ENCODE measurements around the genes ING4, CDCA3, SPSB2 and C1S.

DNA sequence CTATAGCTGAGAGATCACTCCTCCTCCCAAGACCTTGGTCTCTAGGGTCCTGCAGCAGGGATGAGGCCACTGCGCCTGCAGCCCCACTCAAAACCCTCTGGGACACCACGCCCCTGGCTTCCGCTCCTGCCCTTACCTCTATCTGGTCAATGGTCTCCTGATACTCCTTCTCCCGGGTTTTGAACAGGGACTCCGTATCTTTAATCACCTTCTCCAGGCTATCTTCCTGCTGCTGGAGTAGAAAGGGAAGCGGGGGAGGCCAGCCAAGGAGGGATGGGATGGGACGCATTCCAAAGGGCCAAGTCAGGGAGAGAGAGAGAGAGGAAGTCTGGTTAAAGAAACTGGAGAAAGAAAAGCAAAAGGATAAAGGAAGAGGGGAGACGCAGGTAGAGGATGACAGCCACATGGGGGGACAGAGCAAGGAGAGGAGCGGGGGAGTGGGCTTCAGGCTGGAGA lies 7.9 kb downstream of the IFFO1 start:
- PRO-cap, result no peak

DNA sequence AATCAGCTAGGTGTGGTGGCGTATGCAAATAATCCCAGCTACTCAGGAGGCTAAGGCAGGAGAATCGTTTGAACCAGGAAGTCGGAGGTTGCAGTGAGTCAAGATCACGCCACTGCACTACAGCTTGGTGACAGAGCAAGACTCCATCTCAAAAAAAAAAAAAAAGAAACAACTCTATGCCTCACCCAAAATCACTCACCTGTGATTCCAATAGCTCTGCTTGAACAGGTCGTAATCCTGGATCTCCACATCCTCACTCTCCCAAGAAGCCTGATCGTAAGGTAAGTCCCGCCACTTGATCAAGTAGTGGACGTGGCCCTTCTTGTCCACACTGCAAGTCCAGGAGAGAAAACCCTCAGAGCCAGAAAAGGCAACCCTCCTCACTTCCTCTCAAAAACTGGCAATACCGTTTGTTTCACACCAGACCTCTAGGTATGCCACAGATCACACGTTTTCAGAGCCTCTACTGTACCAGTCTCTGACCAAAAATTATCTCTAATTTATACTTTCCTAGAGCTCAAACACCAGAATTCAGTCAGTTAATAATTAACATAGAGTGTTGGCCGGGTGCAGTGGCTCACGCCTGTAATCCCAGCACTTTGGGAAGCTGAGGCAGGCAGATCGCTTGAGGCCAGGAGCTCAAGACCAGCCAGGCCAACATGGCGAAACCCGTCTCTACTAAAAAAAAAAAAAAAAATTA lies 11.2 kb downstream of the CHD4 start:
- PRO-cap, result no peak

- PRO-cap, result no peak
These were observed 5.3 kb downstream of the CHD4 start for GRCh38 chr12:6601860-6602287.

DNA sequence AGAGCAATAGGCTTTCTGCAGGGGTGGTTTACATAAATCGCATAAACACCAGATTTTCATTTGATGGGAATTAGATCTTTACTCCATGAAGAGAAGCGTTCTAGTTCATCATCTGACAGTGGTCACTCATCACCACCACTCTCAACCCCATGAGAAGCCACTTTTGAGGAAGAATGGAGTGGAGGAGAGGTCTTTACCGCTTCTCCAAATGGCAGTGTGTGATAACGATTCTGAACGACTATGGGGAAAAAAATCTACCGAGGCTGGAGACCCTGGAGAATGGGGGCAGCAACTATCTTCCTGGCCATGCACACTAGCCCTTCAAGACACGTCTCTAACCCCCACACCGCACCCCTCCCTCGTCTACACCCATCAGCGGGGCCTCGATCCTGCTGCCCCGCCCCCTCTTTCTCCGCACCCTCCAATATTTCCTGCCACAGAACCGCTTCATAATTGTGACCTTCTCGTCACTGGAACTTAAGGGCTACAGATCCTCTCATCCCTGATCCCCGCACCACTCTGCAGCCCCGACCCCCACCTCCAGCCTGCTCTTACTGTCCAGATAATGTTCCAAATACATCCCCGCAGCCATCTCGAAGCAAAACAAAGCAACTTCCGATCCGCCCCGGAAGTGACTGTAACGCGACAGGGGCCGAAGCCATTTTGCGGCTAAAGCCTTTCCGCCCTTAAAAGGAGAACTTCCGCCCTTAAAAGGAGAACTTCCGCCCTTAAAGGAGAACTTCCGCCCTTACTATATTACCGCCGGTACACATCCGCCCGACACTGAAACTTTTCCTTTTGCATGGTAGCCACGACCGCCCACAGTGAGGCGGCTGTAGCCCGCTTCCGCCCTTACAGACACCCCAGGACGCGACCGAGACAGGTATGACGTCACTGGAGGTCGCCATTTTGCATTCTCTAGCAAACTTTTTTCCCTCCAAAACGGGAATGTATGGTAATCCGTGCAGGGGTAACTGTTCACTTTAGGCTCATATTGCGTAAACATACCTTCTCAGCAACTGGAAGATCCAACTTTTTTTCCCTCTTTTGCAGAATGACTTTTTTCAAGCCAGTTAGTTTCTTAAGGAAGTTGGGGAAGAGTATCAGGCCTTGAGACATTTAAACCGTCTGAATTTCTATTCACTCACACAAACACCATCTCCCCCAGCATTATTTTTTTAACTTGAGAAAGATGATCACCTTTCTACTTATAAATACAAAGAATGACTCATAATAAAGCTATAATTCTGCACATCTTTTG lies at the start of gene ING4:
ING4 (minus strand) TSS at position 610 of the 1,261 bp plus-strand sequence.
- PRO-cap, result bidirectional peak, plus-strand start at position 886 of the sequence, minus-strand start at position 605 of the sequence

- PRO-cap, result no peak
These were observed 1.2 kb downstream of the ZNF384 start for GRCh38 chr12:6688041-6688389.

GRCh38 chr12:6771071-6771993 lies 988 bp upstream of the LAG3 start:
- PRO-cap, result no peak

GRCh38 chr12:6773450-6774527 lies 1.5 kb downstream of the LAG3 start:
- PRO-cap, result no peak

GRCh38 chr12:6779523-6780205 lies 7.3 kb downstream of the LAG3 start:
- PRO-cap, result no peak

DNA sequence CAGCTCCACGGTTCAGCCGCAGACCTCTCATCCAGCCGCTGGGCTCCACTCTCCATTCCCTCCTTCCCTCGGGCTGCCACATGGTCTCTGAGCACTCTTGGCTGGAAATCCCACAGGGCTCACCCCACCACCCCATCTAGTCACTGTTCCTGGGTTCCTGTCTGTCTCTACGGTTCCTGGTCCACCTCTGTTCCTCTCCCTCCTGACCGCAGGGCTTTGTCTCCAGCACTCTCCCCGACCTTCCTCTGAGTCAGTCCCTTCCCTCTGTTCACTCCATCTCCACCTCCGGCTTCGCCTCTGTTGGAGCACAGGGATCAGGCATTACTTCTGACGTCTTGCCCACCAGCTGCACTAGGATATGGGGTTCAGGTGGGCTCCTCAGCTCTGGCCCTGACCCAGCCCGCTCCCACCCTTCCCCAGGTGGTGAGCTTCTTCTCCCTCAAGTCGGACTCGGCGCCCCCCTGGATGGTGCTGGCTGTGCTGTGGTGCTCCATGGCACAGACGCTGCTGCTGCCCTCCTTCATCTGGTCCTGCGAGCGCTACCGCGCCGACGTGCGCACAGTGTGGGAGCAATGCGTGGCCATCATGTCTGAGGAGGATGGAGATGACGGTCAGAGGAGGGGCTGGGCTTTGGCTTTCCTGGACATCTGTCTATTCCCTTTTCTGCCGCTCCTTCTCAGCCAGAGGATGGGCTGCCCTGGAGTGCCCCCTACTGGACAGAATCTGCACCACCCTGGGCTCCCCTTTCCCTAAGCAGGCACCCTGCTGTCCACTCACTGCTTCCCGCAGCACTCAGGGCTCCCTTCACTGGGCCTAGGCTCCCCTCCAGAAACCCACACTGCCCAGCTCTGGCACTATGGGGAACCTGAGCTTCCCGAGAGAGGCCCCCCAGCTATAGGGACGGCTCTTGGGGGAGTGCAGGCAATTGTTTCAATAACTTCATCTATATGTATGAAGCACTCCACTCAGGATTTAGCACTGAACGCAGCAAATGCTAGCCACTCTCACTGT lies 2.8 kb upstream of the P3H3 start:
- PRO-cap, result no peak

DNA sequence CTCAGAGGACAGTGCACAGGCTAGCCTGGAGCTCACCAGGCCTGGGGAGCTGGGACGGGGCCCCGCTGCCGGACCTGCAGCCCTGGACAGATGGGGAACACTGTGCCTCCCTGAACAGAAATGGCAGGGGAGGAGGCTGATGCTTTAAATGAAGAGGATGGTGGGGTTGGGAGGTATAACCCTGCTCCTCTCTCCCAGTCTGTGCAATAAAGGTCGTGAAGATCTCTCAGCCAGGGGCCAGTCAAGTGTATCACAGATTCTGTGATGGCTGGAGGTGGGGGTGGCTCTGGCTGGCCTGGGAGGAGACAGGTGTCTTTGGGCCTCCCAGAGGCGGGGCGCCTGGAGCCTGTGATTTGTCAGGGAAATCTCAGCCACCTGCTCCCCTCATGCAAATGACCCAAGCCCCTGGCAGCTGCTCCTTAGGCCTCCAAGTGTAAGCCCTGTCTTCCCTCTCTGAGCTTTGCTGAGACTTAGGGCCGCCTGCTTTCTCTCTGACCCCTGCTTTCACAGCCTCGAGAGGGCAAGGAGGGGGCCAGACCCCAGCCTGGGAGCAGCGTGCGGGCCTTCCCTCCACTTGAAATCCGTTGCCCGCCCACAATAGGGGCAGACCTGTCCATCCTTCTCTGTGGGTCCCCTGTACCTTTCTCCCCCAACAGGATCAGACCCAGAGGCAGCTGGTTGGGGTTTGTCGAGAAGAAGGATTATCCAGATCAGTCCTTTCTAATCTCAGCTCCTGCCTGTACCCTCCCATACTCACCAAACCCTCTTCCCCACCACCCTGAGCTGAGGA lies 911 bp upstream of the GNB3 start:
- PRO-cap, result no peak

GRCh38 chr12:6851191-6851808 lies at the start of gene CDCA3:
Gene CDCA3, minus strand, starts transcription at chr12:6851286.
- PRO-cap, result bidirectional peak, plus-strand start at chr12:6851495, minus-strand start at chr12:6851271

GRCh38 chr12:6852258-6852933 lies 446 bp downstream of the USP5 start:
- PRO-cap, result bidirectional peak, plus-strand start at chr12:6852663, minus-strand start at chr12:6852360; unidirectional peak, plus-strand start at chr12:6852829; bidirectional peak, plus-strand start at chr12:6852985, minus-strand start at chr12:6852907

DNA sequence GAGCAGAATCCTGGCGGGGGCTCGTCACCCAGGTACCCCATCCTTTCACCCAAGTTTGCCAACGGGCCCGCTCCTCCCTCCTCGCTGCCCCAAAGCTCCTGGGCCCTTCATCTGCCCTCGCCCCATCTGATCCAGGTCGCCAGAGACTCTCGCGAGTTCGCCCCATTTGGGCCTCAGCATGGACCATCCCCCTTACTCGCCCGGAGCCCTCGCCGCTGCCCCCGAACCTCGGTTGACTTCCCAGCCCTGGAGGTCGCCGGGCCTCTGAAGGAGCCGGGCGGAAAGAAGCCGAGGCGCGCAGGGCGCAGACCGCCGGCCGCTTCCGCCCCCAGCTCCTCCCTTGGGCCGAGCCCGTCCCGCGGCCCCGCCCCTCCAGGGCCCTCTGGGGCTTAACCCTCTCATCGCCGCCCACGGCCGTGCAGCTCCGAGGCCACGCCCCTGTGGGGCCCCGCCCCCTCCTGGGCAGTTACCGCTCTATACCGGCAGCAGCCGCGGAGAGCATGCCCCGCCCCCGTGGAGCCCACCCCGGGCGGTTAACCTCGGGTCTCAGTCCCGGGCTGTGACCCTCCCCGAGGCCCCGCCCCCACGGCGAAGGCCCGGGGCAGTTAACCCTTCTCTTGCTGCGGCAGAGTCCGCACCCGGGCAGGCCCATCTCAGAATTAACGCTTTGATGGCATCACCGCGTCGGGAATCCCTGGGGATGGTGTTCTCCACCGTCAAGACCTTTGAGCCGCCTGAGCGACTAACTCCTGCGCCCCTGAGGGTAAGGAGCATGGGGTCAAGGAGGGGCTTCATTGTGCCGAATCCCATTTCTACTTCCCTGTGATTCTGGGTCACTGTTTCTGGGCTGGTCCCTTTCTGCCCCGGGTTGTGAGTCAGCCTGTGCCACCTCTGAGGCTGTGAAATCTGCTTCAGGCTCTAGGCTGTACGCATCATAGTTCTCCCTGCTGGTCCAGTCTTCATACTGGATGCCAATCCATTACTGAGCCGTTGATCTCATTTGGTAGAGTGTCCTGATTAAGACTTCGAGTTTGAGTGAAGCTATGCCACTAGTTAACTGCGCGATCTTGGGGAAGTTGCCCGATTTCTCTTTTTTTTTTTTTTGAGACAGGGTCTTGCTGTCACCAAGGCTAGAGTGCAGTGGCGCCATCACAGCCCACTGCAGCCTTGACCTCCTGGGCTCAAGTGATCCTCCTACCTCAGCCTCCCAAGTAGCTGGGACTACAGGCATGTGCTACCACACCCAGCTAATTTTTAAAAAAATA lies at the start of gene SPSB2:
SPSB2 (minus strand) TSS at position 285 of the 1,265 bp plus-strand sequence.
- PRO-cap, result bidirectional peak, plus-strand start at position 441 of the sequence, minus-strand start at position 339 of the sequence; bidirectional peak, plus-strand start at position 902 of the sequence, minus-strand start at position 908 of the sequence

GRCh38 chr12:6929878-6930452 lies 2.2 kb downstream of the ATN1 start:
- PRO-cap, result no peak

DNA sequence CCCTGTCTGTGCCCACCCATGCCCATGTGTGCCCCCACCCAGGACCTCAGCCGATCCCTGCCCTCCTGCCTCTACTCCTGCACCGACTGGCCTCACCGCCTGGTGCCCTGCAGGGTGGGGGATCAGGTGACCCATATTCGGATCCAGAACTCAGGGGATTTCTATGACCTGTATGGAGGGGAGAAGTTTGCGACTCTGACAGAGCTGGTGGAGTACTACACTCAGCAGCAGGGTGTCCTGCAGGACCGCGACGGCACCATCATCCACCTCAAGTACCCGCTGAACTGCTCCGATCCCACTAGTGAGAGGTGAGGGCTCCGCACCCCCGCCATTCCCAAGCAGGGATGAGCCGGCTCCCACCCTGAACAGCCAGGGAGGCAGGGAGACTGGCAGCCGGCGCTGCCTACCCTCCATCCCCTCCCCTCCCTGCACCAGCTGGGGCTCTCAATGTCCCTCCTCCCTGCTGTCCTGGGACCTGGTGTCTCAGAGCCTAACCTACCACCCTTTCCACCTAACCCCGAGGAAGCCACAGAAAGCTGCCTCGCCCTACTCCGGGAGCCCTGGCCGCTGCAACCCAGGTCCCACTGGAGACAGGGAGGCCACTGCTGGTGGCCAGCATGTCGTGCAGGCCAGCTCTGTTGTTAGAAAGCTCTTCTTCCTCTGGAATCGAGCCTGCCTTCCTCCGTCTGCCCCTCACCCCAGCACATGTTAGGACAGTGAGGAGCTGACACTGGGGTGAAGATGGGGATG lies 889 bp downstream of the PTPN6 start:
- PRO-cap, result no peak

GRCh38 chr12:6957649-6958199 lies 6.6 kb downstream of the PTPN6 start:
- PRO-cap, result no peak

- PRO-cap, result no peak
These were observed 5.7 kb downstream of the LPCAT3 start for GRCh38 chr12:7012618-7012909.

DNA sequence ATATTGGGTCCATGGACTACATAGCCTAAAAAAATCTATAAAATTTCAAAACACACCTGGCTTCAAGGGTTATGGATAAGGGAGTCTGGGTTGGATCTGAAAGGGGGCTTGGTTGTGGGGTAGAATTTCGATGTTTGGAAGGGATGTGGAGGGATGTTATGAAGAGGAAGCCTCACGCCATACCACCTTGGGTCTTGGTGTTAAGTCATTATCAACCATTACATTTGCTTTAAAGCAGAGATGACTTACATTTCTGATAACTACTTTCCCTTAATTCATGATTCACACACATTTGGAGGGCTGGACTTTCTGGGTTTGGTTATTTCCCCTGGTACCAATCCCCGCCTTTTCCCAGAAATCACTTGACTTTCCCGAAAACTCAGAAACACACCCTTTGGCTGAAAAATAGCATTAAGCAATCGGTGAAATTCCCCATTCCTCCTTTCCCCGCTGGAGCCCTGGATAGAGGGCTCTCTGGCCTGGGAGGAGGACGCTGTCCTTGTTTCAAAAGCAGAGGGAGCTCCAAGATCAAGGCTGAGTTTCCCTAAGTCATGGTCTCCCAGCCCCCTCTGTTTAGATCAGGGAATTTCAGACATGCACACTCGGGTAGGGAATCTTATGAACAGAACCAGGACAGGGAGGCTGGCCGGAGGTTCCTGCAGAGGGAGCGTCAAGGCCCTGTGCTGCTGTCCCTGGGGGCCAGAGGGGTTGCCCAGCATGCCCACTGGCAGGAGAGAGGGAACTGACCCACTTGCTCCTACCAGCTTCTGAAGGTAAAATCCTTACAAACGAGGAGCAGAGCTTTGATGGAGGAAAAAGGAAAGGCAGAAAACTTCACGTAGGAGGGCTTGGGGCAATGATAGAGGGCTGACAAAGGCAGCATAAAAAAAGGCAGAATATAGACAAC lies at the start of gene C1S:
C1S (plus strand) TSS at position 614 of the 907 bp plus-strand sequence.
- PRO-cap, result unidirectional peak, plus-strand start at position 465 of the sequence; unidirectional peak, plus-strand start at position 625 of the sequence

GRCh38 chr12:7090009-7090692 lies 2.1 kb downstream of the C1R start:
- PRO-cap, result bidirectional peak, plus-strand start at chr12:7090454, minus-strand start at chr12:7090353

DNA sequence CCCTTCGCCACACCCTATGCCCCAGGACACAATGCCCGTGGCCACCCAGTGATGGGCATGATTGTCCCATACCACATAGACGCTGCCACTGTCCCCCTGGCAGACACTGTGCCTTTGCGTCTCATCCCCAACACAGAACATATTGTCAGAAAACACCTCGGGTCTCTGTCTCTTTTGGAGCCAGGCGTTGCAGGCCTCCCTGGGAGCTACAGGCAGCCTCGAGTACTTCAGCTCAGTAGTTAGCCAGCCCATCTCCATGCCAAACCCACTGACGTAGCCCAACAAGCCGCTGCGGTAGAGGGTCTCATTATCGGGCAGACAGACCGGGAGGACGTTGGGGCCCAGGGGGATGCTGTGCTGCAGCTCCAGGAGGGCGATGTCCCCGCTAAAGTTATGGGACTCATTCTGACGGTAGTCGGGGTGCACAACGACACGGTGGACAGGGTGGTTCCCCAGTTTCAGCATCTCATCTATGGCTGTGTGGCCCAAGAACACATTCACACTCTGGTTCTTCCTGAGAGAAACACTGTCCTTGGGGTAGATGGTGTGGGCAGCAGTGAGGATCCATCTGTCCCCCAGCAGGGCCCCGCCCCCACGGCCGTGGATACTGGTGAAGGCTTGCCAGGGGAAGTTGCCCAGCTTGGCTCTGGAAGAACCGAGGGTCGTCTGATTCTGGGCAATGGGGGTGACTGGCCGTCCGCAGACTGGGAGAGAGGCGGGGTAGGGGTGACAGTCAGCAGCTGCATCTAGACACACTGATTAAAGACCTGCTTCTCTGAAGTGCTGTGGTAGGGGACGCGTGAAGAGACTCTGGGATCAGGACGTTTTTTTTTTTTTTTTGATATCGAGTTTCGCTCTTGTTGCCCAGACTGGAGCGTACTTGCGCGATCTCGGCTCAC lies 4.5 kb upstream of the C1R start:
- PRO-cap, result no peak

Measured in sciatic nerve (tissue), 1 donor.